ENCODE data around the genes PRSS33, MMP25, NAA60 and CLUAP1.

DNA sequence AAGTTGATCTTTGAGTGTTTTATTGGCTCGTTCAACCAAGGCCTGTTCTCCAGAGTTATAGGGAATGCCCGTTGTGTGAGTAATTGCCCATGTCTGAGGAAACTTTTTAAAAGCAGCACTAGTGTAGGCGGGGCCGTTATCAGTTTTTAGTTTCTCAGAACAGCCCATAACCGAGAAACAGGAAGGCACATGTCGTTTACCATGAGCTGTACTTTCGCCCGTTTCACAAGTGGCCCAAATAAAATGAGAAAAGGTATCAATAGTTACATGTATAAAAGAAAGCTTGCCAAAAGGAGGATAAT, 18.7 kb upstream of the KCTD5 start:
- PRO-cap, 3 experiments = no peak in any of the 3 experiments
- RAMPAGE, long total RNA = no peak
- RRBS, 2 experiments = no CpG with 5 or more reads among the region's 8 CpGs

DNA sequence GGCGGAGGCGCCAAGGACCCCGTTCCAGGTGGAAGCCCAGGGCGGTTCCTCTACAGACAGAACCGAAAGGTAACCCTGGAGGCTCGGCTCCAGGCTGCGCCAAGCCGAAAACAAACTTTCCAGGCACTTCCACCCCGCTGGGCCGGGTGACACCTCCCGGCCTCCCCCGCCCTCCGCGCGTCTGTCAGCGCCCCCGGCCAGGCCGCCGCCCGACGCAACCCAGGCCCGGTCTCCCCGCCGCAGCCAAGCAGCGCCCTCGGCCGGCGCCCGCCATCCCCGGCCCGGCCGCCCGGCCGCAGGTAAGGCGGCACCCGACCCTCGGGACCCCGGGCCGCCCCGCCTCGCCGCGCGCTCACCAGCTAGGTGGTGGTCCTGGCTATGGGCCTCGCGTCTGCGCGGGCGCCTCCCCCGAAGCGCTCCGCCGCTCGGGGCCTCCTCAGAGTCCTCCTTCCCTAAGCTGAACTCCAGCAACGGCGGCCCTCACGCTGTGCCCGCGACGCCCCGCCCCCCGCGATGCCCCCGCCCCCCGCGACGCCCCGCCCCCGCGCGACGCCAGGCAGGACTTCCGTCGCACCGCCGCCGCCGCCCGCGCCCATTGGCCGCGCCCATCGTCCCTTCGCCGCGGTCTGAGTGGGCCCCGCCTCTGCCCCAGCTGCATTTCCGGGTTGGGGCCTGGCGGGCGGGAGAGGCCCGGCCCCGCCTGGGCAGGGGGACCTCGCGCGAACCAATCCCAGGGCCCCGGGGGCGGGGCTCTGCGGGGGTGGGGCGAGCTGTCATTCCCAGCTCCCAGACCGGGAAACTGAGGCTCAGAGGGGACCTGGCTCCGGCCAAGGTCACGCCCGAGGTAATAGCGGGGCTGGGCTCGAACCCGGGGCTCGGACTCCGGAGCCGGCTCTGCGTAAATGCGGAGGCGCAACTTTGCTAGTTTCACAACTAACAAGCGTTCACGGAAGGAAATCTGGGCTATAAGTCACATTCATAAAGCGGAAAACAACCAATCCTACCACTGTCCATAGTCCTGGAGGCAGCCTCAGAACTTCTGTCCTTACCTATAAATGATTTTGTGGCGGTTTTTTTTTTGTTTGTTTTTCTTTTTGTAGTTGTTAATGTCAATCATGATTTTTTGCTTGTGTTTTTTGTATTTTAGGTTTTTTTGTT, 9.0 kb upstream of the KCTD5 start:
- PRO-cap, 3 experiments = peak in 3 of 3 experiments; most common plus-strand start position 673 of the sequence (in 2); most common minus-strand start position 459 of the sequence (in 1)
- RAMPAGE, long total RNA = no peak
- RRBS, 2 experiments = 3% methylated on average over 14 to 19 of the region's 116 CpGs

DNA sequence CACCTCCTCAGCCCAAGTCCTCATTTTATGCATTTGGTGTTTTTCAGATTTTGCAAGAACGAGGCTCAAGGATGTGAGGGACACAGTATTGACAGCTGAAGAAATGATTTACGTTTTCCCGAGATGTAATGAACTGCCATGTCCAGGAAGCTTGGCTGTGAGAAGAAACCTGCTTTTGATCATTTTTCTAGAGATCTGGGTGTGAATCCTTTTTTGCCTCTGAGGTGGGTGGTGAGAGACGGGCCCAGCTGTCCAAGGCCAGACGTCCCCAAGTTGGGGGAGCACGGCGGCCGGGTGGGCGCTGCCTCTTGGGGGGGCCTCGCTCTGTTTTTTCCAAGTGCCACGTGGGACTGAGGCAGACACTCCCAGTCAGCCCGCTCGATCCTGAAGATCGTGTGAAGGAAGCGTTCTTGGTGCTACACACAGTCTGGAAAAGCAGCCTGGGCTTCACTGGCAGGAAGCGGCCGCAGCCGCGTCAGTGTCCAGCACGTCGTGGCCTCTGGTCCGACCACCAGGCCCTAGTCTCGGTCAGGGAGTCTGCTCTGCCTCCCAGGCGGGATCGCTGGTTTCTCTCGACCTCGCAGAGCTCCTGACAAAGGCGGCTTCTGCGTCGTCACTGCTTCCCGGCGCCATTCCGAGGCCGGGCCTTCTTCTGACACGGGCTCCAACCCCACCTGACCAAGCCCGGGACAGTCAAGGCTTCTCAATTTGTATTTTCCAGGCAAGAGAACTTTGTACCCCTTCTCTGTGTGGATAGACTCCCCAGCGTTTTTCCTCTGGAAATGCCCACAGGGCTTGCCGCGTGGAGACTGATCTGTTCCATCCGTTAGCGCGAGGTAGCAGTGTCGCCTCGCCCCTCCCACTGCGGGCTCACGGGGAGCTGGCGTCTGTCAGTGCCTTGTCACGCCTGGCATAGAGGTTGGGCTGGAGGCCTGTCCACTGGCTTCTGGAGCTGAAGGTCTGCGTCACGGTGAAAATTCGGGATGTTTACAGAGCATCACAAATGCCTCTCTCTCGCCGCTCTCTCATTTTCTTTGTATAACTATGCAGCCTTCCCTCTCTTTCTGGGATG, 12.4 kb downstream of the PRSS27 start:
- PRO-cap, 3 experiments = no peak in any of the 3 experiments
- RAMPAGE, long total RNA = no peak
- RRBS, 2 experiments = 88 to 91% methylated on average over 2 to 3 of the region's 53 CpGs

DNA sequence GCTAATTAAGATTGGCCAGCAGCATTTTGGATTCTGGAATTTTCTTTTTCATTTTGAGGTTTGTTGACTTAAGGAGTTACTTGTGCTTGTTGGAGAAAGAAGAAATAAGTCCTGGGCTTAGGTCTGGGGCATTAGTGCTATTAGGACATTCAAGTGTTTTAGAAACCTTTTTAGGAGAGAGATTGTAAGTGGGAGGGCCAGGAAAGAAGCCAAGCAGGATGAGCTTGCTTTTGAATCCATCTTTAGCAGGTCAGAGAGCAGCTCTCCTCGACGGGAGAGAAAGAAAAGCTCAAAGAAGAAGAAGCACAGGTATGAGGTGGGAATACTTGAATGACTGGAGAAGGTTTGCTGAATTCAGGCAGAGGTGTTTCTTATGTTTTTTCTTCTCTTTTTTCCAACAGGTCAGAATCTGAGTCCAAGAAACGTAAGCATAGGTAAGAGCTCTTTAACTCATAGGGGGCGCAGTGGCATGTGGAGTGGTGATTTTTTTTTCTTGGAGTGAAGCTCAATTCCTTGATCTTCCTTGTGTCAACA, 6.4 kb downstream of the SRRM2 start:
- PRO-cap, 3 experiments = no peak in any of the 3 experiments
- RAMPAGE, long total RNA = no peak
- RRBS, 2 experiments = no CpG with 5 or more reads among the region's 4 CpGs

DNA sequence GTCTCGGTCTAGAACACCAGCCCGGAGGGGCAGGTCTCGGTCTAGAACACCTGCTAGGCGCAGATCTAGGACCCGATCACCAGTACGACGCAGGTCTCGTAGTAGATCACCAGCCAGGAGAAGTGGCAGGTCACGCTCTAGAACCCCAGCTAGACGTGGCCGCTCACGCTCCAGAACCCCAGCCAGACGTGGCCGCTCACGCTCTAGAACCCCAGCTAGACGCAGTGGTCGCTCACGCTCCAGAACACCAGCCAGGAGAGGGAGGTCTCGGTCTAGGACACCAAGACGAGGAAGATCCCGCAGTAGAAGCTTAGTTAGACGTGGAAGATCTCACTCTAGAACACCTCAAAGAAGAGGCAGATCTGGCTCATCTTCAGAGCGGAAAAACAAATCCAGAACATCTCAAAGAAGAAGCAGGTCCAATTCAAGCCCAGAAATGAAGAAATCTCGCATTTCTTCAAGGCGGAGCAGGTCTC, 9.9 kb downstream of the SRRM2 start:
- PRO-cap, 3 experiments = no peak in any of the 3 experiments
- RAMPAGE, long total RNA = no peak
- RRBS, 2 experiments = 100% methylated on average over 2 of the region's 25 CpGs; no CpG with 5 or more reads in 1 of the 2 experiments

GRCh38 chr16:2787402-2788099, at the start of gene PRSS33:
TSS of gene PRSS33 (minus strand) at chr16:2787560.
- PRO-cap, 3 experiments = no peak in any of the 3 experiments
- RAMPAGE, long total RNA = no peak
- RRBS, 2 experiments = no CpG with 5 or more reads among the region's 15 CpGs

- PRO-cap, 3 experiments = no peak in any of the 3 experiments
- RAMPAGE, long total RNA = no peak
- RRBS, 2 experiments = no CpG with 5 or more reads among the region's 5 CpGs
These were observed 4.2 kb upstream of the CLDN9 start for GRCh38 chr16:3008485-3009045.

DNA sequence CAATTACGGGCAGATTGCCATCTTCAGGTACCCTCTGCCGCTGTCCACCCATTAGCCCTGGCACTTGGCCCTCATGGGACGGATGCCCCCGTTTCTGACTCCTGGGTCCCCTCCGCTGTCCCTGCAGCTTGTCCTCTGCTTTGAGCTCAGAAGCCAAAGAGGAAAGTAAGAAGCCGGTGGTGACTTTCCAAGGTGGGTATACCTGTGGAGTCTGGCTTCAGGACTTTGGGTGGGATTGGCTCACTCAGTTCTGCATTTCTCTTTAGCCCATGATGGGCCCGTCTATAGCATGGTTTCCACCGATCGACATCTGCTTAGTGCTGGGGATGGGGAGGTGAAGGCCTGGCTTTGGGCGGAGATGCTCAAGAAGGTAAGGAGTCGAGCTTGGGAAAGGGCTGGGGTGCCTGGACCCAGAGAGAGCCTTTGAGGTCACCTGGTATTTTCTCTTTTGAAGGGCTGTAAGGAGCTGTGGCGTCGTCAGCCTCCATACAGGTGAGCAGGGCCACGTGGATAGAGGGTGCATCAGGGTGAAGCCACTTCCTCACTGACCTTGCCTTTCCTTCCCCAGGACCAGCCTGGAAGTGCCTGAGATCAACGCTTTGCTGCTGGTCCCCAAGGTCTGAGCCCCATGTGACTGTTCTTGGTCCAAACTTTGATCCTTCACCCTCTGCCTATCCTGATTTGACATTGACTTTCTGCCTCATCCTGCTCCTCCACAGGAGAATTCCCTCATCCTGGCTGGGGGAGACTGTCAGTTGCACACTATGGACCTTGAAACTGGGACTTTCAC, 2.2 kb downstream of the THOC6 start:
- PRO-cap, 3 experiments = no peak in any of the 3 experiments
- RAMPAGE, long total RNA = no peak
- RRBS, 2 experiments = no CpG with 5 or more reads among the region's 15 CpGs

DNA sequence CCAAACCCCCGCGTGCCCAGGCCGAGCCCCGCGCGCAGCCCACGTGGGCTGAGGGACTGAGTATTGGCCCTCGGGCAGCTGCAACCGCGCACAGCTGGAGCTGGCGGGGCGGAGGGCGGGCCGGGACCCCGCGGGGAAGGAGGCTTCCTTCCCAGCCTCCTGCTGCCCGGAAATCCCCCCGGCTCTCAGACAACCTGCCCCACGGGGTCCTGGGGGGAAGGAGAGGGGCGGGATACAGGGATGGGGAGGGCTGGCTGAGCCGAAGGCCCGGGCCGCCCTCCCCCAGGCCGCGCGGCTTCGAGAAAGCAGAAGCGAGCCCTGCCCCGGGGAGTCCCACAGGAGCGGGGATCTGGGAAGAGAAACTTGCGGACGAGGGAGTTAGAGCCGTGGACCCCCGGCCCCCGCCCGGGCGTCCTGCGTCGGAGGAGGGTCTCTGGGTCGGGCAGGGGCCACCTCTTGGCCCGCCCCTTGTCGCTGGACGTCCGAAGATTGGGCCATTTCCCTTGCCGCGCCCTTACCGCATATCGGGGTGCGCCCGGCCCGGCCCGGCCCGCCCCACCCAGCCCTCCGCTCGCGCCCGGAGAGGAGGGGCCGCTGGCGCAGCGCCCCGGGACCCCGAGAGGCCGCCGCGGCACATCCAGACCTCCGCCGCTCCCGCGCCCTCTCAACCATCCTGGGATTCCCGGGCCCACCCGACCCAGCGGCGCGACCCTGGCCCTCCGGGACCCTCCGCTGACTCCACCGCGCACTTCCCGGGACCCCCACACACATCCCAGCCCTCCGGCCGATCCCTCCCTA, at the start of gene MMP25:
Gene MMP25 (plus strand): TSS at position 558 of the 798 bp plus-strand sequence.
- PRO-cap, 3 experiments = peak in 1 of 3 experiments; most common plus-strand start position 319 of the sequence (in 1)
- RAMPAGE, long total RNA = no peak
- RRBS, 2 experiments = 2 to 3% methylated on average over 40 to 51 of the region's 81 CpGs

GRCh38 chr16:3085913-3086366, 13.2 kb downstream of the ZSCAN10 start:
- PRO-cap, 3 experiments = no peak in any of the 3 experiments
- RAMPAGE, long total RNA = no peak
- RRBS, 2 experiments = no CpG with 5 or more reads among the region's 8 CpGs

GRCh38 chr16:3099595-3100556, 782 bp upstream of the ZSCAN10 start:
- PRO-cap, 3 experiments = peak in 3 of 3 experiments; most common plus-strand start chr16:3100394 (in 2); most common minus-strand start chr16:3100195 (in 2)
- RAMPAGE, long total RNA = no peak
- RRBS, 2 experiments = 4 to 5% methylated on average over 10 of the region's 41 CpGs

- PRO-cap, 3 experiments = no peak in any of the 3 experiments
- RAMPAGE, long total RNA = no peak
- RRBS, 2 experiments = no CpG with 5 or more reads among the region's 10 CpGs
These were observed 9.2 kb upstream of the ZNF213 start for GRCh38 chr16:3125430-3126321.

- PRO-cap, 3 experiments = no peak in any of the 3 experiments
- RAMPAGE, long total RNA = no peak
- RRBS, 2 experiments = no CpG with 5 or more reads among the region's 6 CpGs
These were observed 18.8 kb downstream of the ZNF200 start for GRCh38 chr16:3216108-3216687.

DNA sequence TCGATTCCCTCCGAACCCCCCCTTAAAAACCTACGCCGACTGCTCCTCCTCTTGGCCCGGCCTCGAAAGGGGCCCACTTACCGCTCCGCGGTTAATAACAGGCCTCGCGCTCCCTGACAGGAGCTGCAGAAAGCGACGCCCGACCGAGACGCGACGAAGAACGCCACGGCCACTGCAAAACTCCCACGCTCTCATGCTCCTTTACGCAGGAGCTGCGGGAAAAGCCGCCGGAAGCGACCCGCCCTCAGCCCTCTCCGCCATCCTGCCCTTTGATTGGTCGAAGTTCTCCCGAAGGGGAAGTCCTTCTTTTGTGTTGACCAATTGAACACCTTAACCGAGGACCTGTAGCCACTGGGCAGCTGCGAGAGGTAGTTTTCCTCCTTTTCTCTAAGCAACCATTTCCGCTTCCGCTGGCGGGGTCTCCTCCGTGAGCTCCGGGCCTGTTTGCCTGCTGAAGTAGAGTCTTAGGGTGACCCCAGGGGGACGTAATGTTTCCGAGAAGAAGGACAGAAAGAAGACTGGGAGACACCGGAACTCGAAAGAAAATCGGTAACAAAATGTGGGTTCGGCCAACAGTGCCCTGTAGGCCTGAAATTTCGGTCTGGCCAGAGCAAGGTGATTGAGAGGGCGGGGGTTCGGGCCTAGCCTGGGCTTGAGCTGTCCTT, at the start of gene NAA60:
Gene NAA60 (plus strand): TSS at position 402 of the 665 bp plus-strand sequence.
- PRO-cap, 3 experiments = peak in 3 of 3 experiments; most common plus-strand start position 399 of the sequence (in 2); most common minus-strand start position 193 of the sequence (in 2)
- RAMPAGE, long total RNA = no peak
- RRBS, 2 experiments = 39 to 51% methylated on average over 3 of the region's 46 CpGs

GRCh38 chr16:3468193-3468577, 24.7 kb downstream of the NAA60 start:
- PRO-cap, 3 experiments = no peak in any of the 3 experiments
- RAMPAGE, long total RNA = no peak
- RRBS, 2 experiments = no CpG with 5 or more reads among the region's 4 CpGs

DNA sequence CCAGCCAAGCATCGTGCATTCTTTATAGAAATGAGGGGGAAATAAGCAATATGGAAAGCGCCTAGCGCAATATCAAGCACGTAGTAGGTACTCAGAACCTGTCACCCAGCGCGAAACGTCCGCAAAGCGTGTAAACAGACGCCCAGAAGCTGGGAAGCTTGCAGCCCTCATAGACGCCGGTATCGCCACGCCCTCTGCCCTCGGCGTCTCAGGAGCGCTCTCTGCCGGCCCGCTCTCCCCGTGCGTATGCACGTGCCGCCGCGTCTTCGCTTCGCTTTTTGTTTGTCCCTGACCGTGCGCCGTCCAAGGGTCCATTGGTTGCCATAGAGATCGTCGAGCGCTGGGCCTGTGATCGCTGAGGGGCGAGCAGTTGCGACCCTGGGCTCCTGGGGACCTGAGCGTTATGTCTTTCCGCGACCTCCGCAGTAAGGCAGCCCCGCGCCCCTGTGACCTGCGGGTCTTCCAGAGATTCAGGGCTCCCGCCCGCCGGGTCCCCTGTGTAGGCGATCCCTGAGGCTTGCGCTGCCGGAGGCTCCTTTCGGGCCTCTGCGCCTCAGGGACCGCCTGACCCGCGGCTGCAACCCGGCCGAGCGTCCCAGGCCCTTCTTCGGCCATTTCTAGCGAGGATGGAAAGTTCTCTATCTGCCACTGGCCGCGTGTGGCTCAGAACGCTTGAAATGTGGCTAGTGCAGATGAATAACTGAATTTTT, at the start of gene CLUAP1:
Gene CLUAP1 (plus strand): TSS at position 340 of the 710 bp plus-strand sequence.
- PRO-cap, 3 experiments = peak in 2 of 3 experiments; most common plus-strand start position 340 of the sequence (in 1)
- RAMPAGE, long total RNA = no peak
- RRBS, 2 experiments = 2 to 6% methylated on average over 16 to 17 of the region's 62 CpGs

GRCh38 chr16:3677437-3678576, 23.3 kb downstream of the DNASE1 start:
- PRO-cap, 3 experiments = no peak in any of the 3 experiments
- RAMPAGE, long total RNA = no peak
- RRBS, 2 experiments = no CpG with 5 or more reads among the region's 33 CpGs

DNA sequence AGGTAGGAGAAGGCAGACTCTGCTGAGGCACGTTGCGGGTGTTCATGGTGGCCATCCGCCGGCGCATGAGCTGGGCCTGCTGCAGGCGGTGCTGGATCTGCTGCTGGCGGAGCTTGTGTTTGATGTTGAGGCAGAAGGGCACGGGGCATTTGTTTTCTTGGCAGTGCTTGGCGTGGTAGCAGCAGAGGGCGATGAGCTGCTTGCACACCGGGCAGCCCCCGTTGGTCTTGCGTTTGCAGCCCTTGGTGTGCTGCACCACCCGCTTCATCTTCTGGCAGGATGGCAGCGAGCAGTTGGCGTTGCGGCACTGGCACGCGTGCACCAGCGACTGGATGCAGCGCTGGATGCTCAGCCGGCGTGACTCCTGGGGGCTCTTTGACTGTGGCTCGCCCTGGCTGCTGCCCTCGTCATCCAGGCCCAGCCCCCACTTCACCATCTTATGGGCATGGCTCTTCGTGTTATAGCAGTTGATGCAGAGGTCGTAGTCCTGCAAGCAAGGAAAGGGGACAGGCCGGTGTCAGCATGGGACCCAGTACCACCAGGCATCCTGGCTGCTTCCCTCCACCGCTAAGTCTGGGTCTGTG, 12.2 kb upstream of the TRAP1 start:
- PRO-cap, 3 experiments = no peak in any of the 3 experiments
- RAMPAGE, long total RNA = no peak
- RRBS, 2 experiments = 90 to 95% methylated on average over 4 to 8 of the region's 29 CpGs

- PRO-cap, 3 experiments = no peak in any of the 3 experiments
- RAMPAGE, long total RNA = no peak
- RRBS, 2 experiments = no CpG with 5 or more reads among the region's 6 CpGs
These were observed 80.7 kb upstream of the TRAP1 start for GRCh38 chr16:3798069-3798308.

DNA sequence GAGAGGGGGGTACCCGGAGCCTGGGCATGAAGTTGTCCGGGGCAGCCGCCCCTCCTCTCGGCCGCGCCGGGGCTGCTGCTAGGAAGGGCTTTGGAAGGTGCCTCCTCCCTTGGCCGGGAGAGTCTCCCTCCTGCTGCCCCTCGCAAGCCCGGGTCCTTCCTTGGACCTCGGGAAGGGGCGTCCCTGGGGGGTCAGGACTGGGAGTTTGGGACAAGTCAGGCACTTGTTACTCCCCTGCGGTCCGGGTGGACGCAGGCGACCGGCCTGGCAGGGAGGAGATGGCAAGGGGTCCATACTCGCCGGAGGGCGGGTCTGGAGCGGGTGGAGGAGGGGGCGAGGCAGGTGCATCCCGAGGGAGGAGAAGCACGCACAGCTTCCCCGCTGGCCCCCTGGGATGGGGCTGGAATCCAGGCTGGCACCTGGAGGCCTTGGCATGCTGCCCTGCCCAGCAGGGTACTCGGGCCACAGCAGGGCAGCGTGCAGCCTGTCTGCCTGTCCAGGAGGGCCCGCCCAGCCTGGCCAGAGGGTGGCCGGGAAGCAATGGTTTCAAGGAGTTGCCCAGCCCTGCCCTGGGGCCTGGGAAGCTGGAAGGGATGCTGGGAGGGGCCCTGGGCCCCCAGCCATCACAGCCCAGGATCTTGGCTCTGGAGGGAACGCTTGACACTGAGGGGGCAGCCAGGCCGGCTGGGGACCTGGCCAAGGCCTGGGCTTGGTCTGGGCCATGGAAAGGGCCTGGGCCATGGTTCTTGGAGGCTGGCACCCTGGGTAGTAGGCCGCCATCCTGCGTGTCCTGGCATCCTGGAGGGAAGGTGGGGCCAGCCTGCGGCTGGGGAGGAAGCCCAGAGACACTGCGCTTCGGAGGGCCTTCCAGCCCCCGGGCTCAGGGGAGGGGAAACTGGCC, 984 bp downstream of the GLIS2 start:
- PRO-cap, 3 experiments = no peak in any of the 3 experiments
- RAMPAGE, long total RNA = no peak
- RRBS, 2 experiments = 7 to 10% methylated on average over 11 of the region's 37 CpGs

All from skeletal muscle tissue (tissue), 7 donors.